ENCODE data around the genes RB1 and RCBTB2.

DNA sequence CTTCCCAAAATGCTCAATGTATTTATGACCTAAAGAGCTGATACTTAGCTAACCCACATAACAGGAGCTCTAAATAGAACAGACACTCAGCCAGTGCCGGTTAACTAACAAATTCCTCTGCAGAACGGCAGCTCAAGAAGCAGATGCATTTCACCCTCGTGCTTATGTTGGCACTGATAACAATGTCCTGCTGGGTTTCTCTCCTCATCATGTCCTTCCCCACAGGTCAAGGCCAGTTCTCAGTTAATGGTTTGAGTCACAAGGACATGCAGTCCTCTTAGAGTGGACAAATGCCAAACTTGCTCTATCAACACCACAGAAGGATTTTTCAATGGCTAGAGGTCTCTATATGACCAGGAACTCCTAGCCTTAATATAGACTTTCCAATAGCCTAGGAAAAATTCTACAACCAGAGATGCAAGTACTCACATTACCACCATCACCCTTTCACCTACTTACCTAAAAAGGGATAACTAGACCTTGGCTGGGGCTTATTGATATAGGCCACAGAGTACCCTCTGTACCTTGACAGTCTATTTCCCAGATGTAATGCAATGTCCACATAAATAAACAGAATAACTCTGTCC is 22.3 kb upstream of the SLC25A30 start:
- PRO-cap = no peak

DNA sequence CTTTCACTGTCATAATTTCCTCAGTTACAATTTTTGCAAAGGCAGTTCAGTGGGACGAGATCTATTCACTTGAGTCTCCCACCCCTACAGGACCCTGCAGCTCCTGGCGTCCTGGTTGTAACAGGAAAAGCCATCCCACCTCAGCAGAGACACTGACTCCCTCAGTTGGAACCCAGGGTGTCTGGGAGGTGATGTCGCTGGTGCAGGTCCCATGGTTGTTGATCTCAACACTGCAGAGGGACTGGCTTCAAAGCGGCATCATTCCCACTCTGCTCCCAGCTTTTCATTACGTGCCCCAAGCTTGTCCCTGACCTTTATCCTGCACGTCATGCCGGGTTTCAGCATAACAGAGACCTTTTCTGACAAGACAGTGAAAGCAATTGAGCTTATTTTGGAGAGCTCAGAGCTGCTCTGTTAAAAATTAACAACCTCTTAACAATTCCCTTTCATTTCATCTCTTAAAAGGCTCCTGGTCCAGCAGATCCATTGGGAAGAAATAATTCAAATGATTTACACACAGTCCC is 17.6 kb upstream of the COG3 start:
- PRO-cap = no peak

DNA sequence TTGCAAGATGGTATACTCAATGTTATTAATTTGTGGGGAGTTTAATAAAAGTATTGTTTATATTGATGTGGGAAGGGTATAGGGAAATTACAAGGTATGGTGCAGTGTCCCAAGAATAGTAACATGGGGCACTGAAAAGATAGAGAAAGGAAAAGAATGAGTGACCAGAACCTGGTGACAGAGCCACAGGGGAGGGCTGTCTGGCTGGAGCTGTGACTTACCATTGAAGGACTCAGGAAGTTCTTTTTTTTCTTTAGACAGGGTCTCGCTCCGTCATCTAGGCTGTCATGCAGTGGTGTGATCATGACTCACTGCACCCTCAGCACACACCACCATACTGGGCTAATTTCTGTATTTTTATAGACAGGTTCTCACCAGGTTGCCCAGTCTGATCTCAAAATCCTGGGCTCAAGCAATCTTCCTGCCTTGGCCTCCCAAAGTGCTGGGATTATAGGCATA is 8.7 kb upstream of the CPB2 start:
- PRO-cap = no peak

DNA sequence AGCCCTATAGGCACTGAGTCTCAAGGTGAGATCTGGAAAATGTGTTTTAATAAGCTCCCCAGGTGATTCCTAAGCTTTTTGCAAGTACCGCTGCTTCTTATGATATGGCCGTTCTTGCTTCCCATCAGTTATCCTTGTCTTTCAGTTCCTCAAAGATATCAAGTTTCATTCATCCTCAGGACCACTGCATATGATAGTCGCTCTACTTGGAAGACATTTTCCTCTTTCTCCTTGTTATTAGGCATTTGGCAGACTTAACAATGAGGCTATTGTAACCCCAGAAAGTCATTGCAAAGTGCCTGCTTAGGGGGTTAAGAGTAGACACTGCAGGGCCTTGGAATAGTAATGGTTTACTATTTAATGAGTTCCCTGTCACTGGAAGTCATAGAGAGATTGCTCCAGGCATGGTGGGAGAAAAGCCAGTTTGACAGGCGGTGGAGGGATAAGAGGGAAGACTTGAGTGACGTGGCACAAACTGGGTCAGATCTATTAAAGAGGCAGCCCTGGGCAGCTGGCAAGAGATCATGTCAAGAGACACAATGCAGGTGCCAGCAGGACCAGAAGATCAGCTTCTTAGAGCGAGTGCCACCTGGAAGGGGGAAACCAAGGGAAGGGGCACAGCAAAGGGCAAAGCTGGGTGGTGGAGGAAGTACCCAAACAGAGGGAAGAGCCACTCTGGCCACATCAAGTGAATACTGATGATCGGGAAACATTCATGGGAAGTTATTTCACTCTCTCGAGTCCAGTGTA is 16.8 kb upstream of the CPB2 start:
- PRO-cap = no peak

DNA sequence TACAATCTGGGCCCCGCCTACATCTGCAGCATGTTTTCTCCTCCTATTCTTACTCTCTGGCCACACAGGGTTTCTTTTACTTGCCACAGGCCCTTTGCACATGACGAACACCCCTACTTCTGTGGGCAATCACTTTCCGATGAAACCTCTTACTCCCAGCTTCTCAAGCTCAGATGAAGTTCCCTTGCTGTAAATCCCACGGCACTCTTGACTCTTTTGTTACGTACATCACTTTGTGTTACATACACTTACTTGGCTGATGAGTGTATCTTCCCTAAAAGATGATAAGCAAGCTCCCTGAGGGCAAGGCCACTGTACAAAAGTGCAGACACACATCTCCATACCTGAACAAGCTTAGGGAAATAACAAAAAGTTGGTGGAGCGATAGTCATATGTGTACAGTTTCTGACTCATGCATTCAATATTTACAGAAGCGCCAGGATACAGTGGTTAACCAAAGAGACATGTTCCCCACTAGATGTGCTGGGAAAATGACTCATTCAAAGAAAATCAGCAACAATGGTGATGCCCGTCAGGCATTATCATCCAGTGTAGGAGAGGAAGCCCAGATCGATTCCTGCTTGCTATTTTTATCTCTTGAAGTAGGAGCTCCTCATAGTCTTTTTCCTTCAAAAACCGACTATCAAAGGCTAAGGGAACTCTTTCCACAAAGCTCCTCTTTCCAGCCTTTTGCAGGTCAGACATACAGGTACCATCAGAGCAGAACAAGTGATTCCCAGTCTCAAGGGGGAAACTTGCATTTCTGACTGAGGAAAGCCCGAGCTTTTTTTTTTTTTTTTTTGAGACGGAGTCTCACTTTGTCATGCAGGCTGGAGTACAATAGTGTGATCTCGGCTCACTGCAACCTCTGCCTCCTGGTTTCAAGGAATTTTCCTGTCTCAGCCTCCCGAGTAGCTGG is 32.3 kb downstream of the RUBCNL start:
- PRO-cap = no peak

- PRO-cap = no peak
These were observed 12.5 kb downstream of the RUBCNL start for GRCh38 chr13:46374228-46375355.

DNA sequence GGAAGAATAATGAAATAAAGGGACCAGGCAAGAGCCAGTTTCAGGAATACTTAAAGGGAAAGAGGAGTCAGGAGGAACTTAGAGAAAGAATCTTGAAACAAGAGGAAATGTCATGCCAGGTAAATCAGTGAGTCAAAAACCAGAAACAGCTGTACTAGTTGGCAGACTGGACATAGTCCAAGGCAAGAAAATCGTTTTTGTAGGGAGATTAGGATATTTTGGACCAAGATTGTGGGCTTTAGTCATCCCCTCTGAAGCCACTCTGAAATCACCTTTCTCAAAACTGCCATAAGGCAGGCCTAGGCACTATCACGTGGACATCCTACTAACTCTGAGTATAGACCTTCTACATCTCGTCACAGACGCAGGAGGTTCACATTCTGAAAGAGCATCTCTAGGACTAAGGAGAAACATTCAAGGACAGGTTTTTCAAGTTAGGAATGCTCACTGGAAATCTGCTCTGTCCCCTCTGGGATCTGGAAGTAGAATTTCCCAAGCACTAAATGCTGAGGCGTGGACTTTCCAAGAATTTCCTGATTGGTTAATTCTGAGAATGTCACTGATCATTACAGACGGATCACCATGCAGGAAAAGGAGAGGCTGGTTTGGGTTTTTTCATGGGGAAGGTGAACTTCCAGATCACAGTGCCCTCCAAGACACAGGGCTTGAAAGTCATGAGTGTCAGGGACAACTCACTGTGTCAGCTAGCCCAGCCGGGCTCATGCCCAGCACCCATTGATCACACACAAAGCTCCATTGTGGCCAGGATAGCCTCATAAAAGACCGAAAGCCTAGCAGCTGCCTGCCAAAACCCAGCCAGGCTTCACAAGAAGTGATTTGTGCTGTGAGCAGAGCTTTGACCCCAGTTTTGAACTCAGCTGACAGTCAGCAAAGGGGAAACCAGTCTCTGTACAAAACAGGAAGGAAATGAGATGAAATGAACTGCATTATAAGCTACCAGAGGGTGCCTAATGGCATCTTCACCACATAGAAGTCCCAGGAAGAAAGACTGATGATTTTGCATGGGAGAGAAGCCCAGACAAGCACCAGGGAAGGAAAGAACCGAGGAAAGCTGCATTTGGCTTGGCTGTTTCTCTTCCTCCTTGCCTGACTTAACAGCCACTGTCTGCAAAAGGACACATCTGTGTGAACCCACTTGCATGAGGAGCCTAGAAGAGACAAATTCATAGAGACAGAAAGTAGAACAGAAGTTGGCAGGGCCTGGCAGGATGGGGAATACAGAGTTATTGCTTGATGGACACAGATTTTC is 2.7 kb upstream of the RUBCNL start:
- PRO-cap = no peak

DNA sequence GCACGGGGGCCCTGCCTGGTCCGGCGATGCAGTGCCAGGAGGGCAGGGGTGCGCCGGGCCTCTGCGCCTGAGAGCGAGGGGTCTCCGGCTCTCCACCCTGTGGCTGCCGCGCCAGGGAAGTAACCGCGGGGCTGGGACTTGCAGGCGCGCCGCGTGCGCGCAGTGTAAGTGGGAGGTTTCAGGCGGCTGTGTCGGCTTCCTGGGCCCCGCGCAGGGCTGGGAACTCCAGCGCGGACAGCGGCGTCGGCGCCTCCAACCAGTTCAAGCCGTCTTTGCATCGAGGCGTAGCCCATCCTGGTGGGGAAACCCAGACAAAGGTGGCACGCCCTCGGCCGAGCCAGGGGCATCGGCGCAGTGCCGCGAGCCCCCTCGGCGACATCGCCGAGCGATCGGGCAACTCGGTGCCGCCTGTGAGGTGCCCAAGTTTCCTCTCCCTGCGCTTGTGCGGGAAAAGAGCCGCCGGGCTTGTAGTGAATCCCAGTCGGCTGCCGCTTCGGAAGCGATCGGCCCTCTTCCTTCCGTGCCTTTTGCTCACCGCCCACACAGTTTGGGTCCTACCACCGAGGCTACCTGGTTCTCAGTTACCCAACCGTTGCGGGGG is 1.0 kb downstream of the LRCH1 start:
- PRO-cap = bidirectional peak, plus-strand start at position 117 of the sequence, minus-strand start at position 193 of the sequence; unidirectional peak, minus-strand start at position 218 of the sequence; unidirectional peak, minus-strand start at position 274 of the sequence

- PRO-cap = no peak
These were observed 110.2 kb downstream of the LRCH1 start for GRCh38 chr13:46663056-46663648.

- PRO-cap = no peak
These were observed 120.1 kb downstream of the LRCH1 start for GRCh38 chr13:46672941-46673690.

- PRO-cap = no peak
These were observed 1.7 kb upstream of the MED4 start for GRCh38 chr13:48096582-48097104.

DNA sequence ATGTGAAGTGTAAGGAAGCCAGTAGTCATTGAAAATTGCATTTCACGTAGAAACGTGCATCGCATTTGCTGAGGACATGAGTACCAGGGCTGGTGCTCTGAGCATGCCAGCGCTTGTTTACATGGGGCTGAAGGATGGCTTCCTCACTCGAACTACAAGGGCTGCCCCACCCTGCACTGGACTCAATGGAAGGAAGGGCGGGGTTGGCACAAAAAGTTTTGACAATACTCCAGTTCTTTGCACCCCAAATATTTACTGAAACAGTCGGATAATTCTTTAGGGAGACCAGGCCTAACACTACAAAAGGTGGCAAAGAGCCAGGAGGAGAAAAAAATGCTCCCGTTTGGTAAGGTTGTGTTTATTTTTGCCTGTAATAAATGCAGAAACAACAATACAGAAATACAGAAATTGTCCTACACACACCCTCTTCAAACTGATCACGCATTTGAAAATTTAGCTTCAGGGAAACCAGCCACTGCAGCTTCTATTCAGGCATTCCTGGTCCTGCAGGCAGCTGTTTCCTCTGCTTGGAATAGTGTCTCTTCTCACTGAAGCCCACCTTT is 29.0 kb upstream of the MED4 start:
- PRO-cap = no peak

DNA sequence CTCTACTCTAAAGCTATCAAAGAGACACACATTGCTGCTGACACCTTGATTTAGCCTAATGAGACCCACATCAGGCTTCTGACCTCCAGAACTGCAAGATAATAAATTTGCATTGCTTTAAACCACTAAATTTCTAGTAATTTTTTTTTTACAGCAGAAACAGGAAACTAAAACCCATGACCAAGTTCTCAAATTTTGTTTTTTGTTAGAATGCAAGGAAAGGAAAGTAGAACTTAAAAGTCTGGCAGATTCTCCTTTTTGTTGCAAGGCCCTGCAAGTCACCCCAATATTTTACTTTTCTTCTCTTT is 56.5 kb upstream of the MED4 start:
- PRO-cap = no peak

GRCh38 chr13:48252007-48252724 is 19.2 kb downstream of the ITM2B start:
- PRO-cap = no peak

DNA sequence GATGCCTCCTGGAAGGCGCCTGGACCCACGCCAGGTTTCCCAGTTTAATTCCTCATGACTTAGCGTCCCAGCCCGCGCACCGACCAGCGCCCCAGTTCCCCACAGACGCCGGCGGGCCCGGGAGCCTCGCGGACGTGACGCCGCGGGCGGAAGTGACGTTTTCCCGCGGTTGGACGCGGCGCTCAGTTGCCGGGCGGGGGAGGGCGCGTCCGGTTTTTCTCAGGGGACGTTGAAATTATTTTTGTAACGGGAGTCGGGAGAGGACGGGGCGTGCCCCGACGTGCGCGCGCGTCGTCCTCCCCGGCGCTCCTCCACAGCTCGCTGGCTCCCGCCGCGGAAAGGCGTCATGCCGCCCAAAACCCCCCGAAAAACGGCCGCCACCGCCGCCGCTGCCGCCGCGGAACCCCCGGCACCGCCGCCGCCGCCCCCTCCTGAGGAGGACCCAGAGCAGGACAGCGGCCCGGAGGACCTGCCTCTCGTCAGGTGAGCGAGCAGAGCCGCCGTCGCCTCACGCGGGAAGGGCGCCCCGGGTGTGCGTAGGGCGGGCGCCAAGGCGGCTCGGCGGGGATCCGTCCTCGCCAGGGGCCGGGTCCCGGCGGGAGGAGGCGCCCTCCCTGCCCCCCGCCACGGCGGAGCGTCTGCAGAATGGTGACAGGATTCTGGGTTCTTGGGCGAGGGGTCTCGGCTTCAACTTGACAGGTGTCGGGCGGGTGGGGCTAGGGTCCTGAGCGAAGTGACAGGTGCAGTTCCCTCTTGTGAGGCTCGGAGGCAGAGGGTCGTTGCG is at the start of gene RB1:
Gene RB1, plus strand, starts transcription at position 185 of the 784 bp plus-strand sequence.
- PRO-cap = bidirectional peak, plus-strand start at position 185 of the sequence, minus-strand start at position 136 of the sequence

GRCh38 chr13:48532344-48533536 is at the start of gene RCBTB2:
Gene RCBTB2, minus strand, starts transcription at chr13:48533080.
- PRO-cap = unidirectional peak, minus-strand start at chr13:48532504; bidirectional peak, plus-strand start at chr13:48532840, minus-strand start at chr13:48532752; bidirectional peak, plus-strand start at chr13:48533124, minus-strand start at chr13:48533078

DNA sequence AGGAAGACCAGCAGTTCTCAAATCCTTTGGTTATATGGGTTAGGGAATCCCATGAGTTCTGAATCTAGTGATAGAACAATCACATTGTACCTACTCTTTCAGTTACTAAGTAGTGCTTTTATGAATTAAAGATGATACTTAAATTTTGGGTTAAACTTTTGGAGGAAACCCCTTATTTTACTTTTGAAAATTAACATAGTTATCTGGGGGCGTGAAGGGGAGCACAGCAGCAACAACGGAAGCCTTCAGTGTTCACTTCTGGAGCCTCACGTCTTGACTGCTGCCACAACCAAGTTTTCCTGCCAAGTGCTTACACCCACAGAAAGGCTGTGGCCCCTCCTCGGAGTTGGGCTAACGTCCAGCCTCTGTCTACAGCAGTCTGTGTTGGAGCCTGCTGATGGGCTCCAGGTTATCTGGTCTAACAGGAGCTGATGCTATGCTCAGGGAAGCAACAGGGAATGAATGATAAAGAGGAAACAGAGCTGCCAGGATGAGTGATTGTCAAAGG is 53.5 kb upstream of the RCBTB2 start:
- PRO-cap = bidirectional peak, plus-strand start at position 382 of the sequence, minus-strand start at position 279 of the sequence

DNA sequence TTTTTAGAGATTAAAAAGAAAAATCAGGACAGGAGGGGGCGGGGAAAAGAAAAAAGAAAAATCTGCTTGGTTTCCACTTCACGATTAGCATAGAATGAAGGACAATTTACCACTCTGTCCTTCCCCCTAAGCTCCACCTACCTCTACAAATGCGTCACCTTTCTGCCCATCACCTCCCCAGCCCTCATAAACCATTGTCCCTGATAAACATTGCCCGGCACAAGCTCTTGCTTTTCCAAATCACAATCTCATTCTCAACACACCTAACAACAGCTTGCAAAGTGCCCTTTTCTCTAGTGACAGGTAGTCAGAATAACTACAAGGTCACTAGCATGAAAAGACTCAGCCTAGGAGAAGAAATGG is 116.5 kb upstream of the FNDC3A start:
- PRO-cap = no peak

DNA sequence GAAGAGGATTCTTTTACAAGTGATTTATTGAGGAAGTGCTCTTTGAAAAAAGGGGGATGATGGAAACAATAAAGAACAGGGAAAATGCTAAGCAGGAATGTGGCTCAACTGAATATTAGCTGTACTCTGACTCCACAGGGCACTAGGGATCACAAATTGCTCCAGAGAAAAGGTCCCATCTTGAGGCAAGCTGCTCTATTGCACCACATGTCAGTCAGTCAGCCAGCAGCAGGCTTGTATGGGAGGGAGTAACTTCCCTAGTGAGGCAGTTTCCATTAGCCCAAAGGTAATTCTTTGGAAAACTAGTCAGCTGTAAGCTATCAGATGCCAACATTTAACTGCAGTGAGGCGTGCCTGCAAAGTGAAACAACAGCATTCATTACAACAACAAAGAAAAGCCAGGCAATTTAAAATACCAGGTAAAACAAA is 73.3 kb upstream of the FNDC3A start:
- PRO-cap = no peak

GRCh38 chr13:48979082-48979592 is 3.4 kb downstream of the FNDC3A start:
- PRO-cap = no peak

Data from cardiac septum (tissue), 1 donor.